SK-N-MC (cell line): ENCODE measurements around the gene ID4.

DNA sequence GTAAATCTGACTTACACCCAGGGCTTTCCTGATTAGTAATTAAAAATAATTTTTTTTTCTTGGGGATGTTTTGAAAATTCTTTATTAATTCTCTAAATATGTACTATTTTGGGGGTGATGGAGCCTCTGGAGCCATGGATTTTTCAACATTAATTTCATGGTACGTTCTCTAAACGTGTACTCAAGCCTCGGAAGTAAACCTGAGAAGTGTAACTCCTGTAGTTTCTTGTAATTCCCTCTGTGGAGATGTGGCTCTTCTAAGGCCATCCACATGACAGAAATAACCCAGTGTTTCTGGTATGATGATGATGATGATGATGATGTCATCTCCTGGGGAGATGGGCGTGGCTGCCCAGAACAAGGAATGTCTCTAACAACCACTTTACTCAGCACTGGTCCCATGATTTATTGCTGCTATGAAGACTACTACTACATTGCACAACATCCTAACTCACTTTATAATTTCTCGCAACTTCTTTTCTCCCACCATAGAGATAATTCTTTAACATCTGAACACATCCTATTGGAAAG is 6.7 kb downstream of the TPMT start:
- RRBS: no CpG with 5 or more reads among the region's 5 CpGs

DNA sequence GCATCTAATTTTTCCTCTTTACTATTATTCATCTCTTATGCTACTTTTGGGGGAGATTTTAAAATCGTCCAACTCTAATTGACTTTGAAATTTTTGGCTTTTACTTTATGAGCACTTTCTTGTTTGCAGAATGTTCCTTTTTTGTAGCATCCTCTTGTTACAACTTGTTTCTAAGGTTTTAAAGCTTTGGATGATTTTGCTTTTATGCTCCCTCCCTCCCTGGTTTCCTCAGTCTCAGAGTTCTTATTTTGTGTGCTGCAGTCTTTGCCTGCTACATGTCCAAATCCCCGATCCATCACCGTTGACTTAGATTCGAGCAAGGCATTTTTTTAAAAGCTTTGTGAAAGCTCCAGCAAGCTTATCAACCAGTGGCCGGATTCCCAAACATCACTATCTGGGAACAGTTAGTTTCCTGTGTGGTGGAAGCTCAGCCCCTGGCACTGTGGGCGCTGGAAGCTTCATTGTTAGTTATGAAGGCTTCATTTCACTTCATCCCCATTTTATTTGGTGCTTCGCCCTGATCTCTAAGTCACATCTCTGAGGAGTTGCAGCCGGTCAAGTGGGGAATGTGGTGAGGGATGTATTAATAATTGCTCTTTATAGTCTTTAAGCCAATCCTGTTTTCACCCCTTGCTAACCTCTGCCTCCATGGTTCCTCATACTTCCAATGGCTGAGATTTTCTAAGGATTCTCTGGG is 44.8 kb downstream of the DEK start:
- RRBS: no CpG with 5 or more reads among the region's 8 CpGs

DNA sequence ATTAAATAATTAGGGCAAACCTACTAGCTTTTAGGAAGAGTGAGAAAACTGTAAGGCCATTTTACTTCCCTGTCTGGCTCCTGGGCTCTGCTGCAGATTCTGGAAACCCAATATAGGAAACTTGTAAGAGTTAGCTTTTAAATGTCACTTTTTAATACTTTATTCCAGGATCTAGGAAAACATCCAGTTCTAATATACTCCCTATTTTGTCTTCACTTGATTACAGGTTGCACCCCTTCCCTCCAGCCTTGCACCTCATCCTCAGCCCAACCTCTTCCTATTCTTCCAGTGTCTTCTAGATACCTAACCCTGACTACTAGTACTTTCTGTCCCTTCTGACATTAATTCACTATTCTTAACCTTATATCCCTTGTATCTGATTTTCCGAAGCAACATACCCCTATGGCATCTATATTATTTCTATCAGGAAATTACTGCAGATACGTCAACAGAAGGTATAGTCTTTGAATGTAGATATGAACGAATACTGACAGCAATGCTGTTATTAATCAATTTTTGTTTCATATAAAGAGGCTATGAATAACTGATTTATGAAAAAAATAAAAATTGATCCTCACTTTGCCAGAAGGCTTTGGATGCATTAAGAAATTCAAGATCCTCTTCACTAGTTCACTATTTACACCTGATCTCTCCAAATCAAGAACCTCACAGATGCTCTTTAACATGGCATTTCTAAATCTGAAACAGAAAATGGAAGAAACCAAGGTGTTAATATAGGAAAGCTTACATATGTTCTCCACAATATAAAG is 9.0 kb downstream of the DEK start:
- RRBS: no CpG with 5 or more reads among the region's 3 CpGs

DNA sequence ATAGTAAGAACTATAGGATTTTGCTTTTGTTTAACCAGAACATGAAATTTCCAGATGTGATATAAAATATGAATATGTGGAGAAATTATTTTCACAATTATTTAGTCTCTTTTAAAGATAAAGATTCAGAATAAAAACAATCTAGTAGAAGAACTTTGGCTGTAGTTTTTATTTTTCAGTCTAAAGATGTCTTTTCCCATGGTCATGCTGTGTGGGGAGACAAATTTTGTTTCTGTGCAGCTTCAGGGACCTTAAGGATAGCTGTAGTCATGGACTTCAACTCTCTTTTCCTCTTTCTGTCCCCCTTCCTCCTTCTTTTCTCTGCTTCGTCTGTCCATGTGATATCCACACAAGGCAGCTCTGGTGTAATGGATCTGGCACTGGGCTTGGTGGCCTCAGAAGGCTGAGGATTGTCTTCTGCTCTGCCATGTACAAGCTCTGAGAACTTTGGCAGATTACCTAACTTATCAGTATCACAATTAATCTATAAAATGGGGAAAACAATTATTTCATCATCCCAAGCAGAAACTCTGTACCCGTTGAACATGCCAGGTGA is 10.4 kb downstream of the RNF144B start:
- RRBS: no CpG with 5 or more reads among the region's 2 CpGs

GRCh38 chr6:19837269-19837661 is at the start of gene ID4:
Gene ID4, plus strand, starts transcription at chr6:19837370.
- RRBS: 4% methylated on average over 19 of the region's 48 CpGs

DNA sequence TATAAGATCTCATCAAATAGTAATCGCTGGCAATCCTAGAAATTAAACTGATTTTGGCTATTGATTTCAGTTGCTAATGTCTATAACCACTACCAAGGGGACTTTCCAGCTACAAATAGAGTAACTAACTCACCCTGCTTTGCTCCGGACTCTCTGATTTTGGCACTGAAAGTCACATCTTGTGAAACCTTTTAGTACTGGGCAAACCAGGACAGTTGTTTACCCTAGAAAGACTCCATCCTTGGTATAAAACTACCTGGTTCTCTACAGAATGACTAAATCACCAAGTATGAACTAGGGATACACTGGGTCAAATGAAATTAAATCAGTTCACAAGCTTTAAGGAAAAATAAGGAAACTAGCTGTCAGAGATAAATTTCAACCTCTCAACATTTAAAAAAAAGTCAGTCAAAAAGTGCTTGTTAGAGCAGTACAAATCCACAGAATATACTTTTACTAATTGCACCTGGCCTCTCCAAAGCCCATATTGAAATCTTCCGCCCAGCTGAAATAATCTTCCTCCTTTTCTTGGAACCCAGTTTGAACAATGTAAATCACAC is 82.5 kb downstream of the MBOAT1 start:
- RRBS: no CpG with 5 or more reads among the region's 3 CpGs

DNA sequence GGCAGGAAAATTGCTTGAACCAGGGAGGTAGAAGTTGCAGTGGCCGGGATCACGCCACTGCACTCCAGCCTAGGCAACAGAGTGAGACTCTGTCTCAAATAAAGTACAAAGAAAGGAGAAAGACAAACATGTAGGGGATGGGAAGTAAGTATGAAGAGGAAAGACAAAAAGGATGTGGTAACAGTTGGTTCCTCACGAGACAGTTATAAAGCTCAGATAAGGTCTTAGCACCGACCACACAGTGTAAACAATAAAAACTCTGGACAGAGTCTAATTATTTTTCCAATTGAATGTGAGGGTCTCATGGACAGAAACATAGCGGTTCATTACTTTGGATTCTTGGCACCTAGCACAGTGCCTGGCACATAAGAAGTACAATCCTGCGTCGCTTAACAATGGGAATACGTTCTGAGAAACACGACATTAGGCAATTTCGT is 38.4 kb downstream of the MBOAT1 start:
- RRBS: no CpG with 5 or more reads among the region's 10 CpGs

GRCh38 chr6:20202586-20203011 is 9.7 kb downstream of the MBOAT1 start:
- RRBS: no CpG with 5 or more reads among the region's 1 CpG

DNA sequence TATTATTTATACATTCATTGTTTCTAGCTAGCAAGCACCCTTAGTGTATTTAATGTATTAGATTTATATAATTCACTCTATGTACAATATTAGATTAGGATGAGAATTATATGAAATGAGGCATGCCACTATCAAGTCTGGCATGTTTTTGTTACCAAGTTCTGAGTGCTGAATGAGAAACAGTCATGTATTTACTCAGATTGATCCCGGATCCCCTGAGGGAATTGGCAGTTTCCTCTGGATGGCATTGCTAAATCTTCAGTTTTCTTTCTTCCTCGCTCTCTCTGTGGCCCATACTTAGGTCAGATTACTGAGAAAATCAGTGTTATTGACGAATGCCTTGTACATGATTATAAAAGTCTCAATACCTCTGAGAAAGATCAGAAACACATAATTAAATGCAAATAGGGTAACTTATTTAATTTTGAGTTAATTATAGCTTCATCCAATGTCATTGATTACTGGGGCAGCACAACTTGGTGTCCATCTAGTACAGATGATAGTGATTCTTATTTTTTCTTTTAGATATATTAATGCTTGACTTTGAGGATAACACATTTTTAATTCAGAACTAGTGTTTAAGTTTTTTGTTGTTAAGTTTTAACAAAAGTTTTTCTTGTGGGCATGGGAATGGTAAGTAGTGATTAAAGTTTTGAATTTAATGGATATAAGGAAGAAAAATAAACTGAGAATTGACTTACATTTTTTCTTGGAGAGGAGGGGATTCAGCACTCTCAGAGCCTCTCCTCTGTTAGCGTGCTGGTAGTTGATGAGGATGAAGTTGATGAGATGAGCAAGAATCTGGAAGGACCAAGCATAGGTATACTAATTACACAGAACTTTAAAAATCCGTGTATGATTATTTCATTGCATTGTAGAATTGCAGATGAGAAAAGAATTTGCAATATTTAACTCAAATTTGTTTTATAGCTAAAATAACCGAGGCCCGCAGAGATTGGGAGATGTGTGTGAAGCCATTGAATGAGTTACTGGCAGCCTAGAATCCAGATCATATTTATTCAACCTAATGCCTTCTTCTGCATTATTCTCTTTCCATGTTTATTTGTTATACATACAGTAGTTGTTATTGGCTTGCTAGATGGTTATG is 66.9 kb downstream of the CDKAL1 start:
- RRBS: no CpG with 5 or more reads among the region's 7 CpGs

- RRBS: no CpG with 5 or more reads among the region's 1 CpG
Observed at GRCh38 chr6:21109931-21110130, 483.7 kb upstream of the SOX4 start.

DNA sequence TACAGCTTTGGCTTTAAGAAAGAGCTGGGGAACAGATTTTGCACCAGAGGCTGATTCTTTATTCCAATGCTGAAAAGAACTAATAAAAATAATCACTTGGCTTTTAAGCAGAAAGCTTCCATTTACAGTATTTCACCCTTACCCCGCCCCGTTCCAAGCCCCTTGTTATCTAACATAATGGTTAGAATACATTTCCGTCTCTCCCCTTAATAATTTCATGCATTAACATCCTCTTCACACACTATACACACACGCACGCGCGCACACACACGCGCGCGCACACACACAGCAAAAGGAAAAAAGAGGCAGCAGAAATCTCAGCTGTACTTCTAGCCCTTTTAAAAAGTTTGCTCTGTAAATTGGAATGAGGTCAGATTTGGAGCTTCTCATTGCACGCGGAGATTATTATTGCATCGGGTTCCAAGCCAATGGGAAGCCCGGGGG is 317 bp upstream of the SOX4 start:
- RRBS: no CpG with 5 or more reads among the region's 15 CpGs

- RRBS: under 1% methylated on average over 6 of the region's 98 CpGs
Observed at GRCh38 chr6:21594726-21595507, 1.4 kb downstream of the SOX4 start.

DNA sequence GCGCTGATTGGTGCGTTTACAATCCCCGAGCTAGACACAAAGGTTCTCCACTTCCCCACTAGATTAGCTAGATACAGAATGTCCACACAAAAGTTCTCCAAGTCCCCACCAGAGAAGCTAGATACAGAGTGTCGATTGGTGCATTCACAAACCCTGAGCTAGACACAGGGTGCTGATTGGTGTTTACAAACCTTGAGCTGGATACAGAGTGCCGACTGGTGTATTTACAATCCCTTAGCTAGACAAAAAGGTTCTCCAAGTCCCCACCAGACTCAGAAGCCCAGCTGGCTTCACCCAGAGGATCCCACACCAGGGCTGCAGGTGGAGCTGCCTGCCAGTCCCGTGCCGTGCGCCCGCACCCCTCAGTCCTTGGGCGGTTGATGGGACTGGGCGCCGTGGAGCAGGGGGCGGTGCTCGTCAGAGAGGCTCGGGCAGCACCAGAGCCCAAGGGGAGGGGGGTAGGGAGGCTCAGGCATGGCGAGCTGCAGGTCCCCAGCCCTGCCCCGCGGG is 16.0 kb downstream of the SOX4 start:
- RRBS: no CpG with 5 or more reads among the region's 18 CpGs

GRCh38 chr6:21753448-21754206 is 160.1 kb downstream of the SOX4 start:
- RRBS: no CpG with 5 or more reads among the region's 12 CpGs

GRCh38 chr6:22785066-22785458 is 215.7 kb downstream of the HDGFL1 start:
- RRBS: no CpG with 5 or more reads among the region's 6 CpGs

DNA sequence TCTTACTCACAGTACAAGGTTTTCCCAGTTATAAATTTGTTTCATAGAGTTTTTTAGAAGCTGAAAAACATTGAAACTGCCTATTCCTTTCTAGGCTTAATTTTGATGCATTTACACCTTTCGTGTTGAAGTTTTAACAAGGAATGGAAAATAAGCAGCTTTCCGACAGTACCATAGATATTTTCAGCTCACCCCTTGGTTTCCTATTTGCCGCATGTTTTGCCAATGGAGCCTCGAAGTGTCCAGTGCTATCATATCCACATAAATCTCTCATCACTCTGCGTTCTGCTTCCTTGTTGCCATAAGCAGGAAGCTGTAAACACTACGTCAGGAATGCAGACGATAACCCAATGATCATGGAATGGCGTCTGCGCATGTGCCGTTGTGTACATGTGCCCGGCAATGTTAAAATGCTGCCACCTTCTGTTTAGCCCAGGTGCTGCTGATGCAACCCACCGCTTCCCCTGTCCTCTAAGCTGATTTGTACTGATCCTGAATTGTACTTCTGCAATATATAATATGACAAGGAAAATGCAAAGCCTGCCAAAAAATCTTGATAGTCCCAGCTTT is 607.4 kb downstream of the HDGFL1 start:
- RRBS: no CpG with 5 or more reads among the region's 12 CpGs

GRCh38 chr6:23242658-23243098 is 673.3 kb downstream of the HDGFL1 start:
- RRBS: no CpG with 5 or more reads among the region's 6 CpGs

- RRBS: no CpG with 5 or more reads among the region's 6 CpGs
Observed at GRCh38 chr6:24401461-24402043, 1.2 kb upstream of the MRS2 start.

DNA sequence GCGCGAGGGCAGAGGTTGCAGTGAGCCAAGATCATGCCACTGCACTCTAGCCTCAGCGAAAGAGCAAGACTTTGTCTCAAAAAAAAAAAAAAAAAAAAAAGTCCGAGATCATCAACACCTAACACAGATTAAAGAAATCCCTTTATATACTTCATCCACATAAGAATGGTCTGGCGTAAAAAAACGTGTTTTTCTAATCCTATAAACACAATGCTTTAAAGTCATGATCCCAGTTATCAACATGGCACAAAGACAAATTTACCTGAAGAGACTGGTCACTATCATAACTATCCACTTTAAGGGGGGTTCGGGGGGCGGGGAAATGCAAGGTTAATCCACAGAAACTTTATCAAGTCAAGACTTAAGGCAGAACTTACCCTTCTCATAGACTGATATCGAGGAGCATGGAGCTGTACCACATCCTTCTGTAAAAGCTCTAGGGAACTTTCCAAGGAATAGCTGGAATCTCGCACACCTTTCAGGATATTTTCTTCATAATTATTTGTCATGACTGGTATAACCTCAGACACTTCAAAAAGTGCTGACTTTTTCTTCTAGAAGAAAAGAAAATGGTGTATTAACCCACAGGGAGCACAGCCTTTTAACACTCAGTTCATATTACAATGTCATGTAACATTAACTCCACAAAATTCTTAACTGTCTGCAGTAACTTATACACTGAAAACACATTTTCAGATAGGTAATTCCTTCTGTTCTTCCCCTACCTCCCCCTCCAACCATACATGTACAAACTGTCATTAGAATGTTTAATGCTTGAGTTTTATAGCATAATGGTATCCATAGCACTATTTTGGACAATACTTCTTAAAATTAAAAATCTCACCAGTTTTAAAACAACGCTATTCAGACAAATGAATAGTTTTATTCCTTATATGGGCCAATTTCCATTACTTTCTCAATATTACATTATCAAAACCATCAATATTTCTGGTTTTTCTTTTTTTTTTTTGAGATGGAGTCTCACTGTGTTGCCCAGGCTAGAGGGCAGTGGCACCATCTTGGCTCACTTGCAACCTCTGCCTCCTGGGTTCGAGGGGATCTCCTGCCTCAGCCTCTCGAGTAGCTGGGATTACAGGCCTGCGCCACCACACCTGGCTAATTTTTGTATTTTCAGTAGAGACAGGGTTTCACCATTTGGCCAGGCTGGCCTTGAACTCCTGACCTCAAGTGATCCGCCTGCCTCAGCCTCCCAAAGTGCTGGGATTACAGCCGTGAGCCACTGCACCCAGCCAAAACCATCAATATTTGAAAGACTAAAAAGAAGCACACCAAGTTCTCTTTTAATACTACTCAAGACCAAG is 2.7 kb downstream of the C6orf62 start:
- RRBS: no CpG with 5 or more reads among the region's 16 CpGs